Mesenchymal stem cell of the bone marrow (primary cell): ENCODE measurements around the genes PCYT1B, ARX, MAGEB10 and GK.

GRCh38 chrX:24426381-24426731 lies 38.7 kb upstream of the PDK3 start:
- CAGE, long polyA plus RNA: no peak

- CAGE, long polyA plus RNA: no peak
Observed at GRCh38 chrX:24646500-24647631, at the start of gene PCYT1B. Gene PCYT1B (minus strand): TSS chrX:24647347.

GRCh38 chrX:25015456-25016837 lies at the start of gene ARX:
Gene ARX (minus strand): TSS chrX:25015965.
- CAGE, long polyA plus RNA: no peak

DNA sequence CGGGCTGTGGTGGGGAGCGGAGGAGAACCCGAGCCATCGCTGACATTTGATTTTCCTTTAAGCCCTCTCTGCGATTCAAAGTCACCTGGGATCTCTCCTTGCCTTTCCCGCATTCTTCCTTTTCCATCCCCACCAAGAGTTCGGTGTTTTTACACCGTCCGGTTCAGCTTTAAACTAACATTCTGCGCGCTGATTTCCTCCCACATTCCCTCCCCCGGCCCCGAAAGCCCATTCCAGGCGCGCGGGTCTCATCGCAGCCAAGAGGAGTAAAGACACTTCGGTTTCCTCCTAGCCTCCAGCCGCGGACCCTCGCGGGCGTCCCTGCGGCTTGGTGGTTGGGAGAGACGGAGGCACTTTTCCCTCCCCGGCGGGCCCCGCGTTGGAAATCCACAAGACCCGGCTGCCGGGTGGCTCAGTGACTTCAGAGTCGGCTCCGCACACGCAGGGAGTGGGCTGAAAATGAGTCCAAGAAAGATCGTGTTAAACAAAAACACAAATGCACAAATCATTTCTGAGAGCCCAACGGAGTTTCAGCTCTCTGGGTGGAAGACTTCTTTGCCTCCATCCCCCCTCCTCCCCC lies 1.9 kb upstream of the ARX start:
- CAGE, long polyA plus RNA: no peak

- CAGE, long polyA plus RNA: no peak
Observed at GRCh38 chrX:27807662-27808248, at the start of gene MAGEB10. Gene MAGEB10 (plus strand): TSS chrX:27807990.

DNA sequence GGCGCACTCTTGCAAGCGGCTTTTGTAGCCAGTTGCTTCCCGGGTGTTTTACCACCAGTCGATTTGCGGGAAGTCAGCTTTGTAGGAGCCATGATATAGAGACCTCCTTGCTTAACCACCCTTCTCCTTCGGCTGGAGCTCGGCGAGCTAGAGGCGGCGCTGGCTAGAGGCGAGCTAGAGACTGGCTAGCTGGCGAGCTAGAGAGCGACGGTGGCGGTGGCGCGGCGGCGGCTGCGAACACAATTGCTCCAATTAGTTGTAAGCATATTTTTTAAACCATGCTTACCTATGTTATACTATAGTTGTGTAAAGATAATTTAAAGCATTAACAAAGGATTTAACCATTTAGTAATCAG lies 72.1 kb downstream of the IL1RAPL1 start:
- CAGE, long polyA plus RNA: no peak

DNA sequence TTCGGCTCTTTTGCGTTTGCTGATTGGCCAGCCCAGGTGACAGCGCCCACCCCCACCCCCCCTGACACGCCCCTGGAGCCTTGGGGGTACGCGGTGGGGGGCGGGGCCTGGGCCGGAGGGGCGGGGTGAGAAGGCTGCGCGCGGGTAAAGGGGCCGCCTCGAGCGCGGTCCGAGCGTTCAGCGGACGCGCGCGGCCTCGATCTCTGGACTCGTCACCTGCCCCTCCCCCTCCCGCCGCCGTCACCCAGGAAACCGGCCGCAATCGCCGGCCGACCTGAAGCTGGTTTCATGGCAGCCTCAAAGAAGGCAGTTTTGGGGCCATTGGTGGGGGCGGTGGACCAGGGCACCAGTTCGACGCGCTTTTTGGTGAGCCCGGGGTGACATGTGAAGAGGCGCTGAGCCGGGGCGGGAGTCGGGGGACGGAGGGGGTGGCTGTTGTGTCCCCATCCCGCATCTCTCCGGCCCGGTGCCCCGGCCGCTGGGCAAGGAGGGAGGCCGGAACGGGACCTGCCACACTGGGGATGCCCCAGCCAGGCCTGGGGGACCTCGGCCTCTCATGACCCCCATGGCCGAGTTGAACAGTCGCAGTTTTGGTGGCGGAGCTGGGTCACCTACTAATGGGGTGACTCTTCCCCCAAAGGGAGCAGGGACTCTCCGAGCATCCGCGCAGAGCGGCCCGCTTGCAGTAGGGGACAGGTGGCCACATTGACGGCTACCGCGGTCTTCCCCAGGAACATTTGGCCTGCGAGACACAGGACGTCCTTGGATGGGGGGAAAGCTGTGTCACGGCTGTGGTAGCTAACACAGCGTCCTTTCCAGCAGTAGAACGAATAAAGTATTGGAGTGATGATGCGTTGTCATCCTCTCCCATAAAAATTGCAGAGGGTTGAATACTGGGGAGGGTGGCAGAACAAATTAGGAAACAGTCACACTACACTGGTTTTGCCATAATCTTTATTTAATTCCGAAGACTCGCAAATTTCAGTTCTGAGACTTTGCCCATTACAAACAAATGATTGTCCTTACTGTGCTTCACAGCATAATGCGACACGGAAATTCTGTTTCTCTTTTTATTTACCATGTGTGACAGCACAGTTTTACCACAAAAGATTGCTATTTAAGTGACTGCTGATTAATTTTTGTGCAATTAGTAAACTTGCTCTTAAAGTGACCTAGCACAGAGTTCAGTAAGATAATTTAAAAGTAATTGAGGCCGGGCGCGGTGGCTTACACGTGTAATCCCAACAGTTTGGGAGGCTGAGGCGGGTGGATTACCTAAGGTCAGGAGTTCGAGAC lies at the start of gene GK:
GK (plus strand) TSS at position 174 of the 1,296 bp plus-strand sequence.
- CAGE, long polyA plus RNA: no peak

DNA sequence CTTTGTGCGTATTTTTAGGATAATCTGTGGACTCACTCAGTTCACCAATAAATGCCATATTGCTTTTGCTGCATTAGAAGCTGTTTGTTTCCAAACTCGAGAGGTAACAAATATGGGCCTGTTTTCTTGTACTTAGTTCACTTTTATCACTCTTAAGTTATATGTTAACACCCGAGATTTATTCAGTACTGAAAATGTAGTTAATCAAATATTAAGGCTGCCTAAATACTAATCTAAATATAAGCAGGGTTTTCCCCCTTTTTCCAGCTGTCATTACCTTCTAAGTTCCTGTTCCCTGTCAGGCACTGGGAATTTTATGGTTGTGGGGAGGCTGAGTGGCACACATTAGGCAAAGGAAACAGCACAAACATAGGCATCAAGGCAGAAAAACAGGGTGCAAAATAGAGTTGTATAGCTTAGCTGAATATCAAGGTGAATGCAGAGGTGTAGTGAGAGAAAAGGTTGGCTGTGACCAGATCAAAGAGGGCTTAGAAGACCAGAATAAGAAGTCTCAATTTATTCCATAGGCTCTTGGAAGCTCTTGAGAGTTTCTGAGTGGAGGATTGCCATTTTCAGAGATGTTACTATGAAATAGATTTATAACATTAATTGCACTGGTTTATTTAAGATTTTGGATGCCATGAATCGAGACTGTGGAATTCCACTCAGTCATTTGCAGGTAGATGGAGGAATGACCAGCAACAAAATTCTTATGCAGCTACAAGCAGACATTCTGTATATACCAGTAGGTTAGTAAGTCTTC lies 67.0 kb downstream of the GK start:
- CAGE, long polyA plus RNA: no peak

- CAGE, long polyA plus RNA: no peak
Observed at GRCh38 chrX:31265421-31265873, 193.6 kb upstream of the FTHL17 start.

DNA sequence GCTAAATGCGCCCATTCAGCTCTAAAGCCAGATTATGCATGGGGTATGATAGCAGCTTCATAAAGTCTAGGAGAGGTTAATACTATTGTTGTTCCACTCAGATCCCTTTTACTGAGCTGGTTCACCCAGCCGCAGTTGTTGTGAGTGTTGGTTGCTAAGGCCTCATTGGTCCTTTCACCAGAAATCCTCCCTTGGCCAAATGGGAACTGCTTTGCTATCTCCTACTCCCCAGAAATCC lies 266.0 kb upstream of the FTHL17 start:
- CAGE, long polyA plus RNA: no peak

GRCh38 chrX:31507994-31508621 lies 436.3 kb upstream of the FTHL17 start:
- CAGE, long polyA plus RNA: no peak

DNA sequence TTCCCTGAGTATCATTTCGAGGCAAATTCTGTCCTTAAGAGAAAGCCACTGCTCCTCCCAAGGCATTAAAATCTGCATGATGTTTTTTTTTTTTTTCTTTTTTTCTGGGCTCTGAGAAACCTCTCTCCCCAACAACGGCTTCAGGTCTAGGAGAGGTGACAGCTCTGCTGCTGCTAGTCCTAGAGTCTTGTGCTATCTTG lies 528.8 kb upstream of the FTHL17 start:
- CAGE, long polyA plus RNA: no peak

- CAGE, long polyA plus RNA: no peak
Observed at GRCh38 chrX:32380447-32380784, 830.9 kb downstream of the DMD start.

DNA sequence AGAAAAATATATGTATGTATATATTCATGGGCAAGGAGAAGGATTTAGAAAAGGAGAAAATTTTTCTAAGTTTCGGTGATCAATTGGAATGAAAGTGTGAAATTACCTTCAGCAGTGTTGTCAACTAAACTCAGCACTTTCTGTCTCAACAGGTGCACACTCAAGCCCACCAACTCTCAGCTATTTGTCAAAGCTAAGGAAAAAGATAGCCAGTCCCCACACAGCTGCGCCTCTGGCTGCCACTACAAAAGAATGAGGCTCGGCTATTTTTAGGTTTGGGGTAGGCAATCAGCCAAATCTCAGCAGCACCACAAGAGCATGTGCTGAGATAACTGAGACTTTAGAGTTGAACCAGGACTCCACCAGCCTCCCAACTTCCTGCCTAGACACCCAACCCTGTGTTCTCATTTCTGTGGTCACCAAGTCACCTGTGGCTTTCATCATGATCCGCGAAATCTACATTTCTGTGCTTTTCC lies 28.1 kb downstream of the DMD start:
- CAGE, long polyA plus RNA: no peak

GRCh38 chrX:33727189-33727453 lies 405.0 kb downstream of the FAM47A start:
- CAGE, long polyA plus RNA: no peak

DNA sequence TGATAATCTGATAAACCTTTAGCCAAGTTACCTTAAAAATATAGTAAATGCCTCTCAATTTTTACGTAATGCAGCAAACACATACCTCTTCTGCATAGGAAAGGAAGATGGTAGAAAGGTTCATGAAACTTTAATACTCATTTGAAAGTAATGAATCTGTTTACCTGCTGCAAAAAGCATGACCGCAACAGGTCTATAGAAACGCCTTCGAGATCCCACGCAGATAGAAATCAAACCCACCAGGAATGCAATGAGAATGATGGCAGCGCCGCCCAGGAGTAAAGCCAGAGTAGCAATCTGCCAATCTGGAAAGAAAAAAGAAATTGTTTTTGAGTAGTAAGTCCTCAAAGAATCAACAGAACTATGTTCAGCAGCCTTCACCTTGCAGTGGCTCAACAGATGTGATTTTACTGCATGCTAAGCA lies 18.0 kb downstream of the TMEM47 start:
- CAGE, long polyA plus RNA: no peak

- CAGE, long polyA plus RNA: no peak
Observed at GRCh38 chrX:34654165-34654938, 2.7 kb downstream of the TMEM47 start.

DNA sequence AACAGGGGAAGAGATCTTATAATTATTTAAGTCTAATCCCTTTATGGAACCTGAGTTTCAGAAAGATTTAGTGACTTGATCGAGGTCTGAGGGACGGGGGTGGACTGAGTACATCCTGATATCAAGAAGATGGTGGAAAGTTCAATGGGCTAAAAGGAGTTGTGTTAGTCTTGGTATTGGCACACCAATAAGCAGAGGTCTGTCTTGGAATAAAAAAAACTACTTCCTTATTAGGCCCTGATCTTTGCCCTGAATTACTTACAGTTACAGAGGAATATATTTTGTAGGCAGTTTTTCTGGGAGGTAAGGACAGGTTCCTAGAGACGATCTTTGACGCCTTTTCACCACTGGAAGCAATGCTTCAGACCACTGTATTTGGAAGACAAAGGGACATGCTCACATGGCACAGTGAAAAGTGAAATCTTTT lies 698 bp upstream of the XK start:
- CAGE, long polyA plus RNA: no peak

DNA sequence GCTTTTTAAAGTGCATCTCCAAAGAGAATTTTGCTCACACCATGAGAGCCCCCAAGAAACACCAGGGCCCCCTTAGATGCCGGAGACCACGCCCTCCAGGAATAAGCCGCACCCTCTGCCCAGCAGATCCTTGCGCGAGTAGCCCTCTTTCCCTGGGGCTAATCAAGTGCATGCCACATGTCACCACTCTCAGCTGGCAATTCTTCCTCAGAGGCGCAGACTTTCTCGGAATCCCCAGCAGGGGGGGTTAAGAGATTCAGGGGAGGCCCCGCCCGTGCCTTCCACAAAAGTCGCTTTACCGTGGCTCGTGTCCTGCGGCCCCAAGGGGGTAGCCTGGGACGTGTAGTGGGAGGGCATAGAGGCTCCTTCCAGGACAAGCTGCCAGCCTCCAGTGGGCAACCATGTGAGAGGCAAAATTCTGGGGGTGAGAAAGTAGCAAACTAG lies 721 bp downstream of the SRPX start:
- CAGE, long polyA plus RNA: no peak

GRCh38 chrX:38312278-38312849 lies 14.9 kb downstream of the RPGR start:
- CAGE, long polyA plus RNA: no peak